GM06990 (cell line): Measurements from ENCODE around the genes EPPIN, PCIF1, NCOA5 and SLC35C2.

DNA sequence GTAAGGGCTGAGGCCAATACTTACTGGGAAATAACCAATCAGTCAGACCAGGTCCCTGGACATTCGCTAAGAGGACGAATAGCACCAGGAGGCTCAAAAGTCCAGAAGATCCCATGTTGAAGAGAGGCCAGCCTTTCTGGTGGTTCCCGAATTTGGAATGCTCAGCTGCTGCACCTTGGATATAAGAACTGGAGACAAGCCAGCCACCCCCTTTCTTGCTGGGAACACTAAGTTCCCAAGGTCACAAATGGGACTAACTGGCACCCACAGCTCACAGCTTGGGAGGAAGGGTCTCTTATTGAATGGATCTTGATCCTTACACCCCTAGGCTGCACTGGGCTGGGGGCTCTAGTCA, at the start of gene EPPIN:
TSS of gene EPPIN (minus strand) at position 159 of the 355 bp plus-strand sequence.
- RRBS: no CpG with 5 or more reads among the region's 3 CpGs

- RRBS: no CpG with 5 or more reads among the region's 11 CpGs
Observed at GRCh38 chr20:45764852-45765870, 26.5 kb downstream of the WFDC3 start.

DNA sequence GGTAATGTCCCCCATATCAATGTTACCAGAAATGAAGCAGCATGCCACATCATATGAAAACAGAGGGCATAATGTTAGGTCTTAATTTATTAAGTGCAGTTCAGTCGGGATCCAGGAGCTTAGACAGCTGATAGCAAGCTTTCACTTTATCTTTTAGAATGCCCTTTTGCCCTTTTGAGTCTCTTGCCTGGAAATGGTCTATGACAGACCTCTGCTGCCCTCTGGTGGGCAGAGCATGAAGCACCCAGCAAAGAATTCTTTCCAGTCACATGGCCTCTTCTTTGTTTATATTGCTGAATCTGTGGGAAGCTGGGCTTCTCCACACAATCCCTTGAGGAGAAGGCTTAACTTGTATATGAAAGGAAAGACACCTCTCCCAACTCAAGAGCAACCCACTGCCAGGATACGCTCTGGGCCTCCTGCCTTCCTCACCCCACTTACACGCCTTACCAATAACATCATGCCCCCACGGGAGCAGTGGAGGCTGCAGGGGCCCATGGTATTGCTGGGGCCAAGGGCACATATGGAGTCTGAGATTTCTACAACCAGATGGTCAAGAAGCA, 20.5 kb downstream of the WFDC3 start:
- RRBS: no CpG with 5 or more reads among the region's 4 CpGs

DNA sequence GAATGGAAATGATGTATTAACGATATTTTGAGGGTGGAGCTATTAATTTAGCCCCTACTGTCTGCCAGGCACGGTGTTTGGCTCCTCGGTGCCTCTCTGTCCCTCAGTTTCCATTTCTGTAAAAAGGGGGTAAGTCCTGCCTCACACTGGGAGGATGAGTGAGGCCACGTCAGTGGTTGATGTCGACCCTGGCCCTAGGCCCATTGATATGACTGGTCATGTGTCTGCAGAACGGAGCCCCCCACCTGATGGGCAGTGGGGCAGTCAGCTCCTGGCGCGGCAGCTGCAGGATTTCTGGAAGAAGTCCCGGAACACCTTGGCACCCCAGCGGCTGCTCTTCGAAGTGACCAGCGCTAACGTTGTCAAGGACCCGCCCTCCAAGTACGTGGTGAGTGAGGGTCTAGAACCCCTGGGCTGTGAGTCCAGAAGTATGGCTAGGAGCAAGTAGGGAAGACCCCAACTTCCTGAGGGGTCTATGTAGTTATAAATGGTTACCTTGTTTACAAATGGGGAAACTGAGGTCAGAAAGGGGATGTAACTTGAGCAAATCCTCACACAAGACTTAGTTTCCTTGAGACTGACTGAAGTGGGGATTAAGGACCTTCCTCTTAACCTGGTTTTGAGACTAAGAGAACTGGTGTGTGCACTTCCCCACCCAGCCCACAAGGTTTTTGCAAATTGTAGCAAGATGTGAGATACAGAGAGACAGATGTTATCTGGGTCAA, 1.3 kb downstream of the SNX21 start:
- RRBS: no CpG with 5 or more reads among the region's 15 CpGs

DNA sequence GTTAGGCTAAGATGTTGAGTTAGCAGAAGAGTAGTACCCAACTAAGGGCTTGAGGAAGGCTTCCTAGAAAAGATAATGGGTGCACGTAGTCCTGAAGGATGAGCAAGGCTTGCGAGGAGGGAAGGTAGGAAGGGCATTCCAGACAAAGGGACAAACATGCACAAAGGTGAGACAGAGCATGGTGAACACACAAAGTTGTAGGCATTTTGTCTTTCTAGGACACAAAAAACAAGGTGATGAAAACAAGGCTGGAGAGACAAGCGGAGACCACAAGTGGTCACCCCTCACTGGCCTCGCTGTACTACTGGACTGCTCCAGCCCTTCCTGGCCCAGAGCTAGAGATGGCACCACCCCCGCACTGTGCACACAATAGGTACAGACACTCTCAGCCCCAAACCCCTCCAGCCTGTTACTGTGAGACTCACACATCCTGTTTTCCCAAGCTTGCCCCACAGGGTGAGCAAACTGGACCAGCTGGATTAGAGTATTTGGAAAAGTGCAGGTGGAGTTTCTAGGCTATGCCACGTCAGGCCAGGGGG, 8.5 kb upstream of the ZSWIM1 start:
- RRBS: no CpG with 5 or more reads among the region's 6 CpGs

DNA sequence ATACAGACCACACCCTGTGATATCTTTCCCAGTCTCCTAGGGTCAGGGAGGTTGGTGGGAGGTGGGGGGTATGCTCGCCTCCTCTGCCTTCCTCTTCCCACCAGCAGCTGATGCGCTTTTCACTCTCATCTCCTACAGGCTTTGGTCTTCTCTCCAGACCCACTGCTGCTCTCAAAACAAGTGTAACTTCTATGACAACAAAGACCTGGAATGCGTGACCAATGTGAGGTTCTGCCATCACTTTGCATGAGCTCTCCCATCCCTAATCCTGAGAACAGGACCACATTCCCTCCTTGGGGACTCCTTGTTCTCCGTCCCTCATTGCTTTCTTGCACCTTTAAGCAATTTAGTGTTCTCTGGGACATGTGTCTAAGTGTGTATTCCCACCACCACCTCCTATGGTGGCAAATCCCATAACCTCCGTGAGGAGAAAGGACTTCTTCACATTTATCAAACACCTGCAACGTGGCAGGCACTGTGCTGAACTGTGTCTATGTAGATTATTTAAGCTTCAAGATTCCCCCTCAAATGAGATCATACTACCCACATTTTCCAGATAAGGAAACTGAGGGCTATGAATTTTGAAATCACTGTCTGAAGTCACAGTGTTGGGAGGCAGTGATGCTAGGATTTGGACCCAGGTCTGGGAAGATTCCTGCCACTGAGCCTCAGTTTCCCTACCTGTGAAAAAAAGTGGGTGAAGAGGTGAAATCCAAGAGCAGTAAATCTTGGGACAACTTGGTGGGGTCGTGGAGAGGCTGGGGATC, 2.9 kb downstream of the CTSA start:
- RRBS: no CpG with 5 or more reads among the region's 7 CpGs

DNA sequence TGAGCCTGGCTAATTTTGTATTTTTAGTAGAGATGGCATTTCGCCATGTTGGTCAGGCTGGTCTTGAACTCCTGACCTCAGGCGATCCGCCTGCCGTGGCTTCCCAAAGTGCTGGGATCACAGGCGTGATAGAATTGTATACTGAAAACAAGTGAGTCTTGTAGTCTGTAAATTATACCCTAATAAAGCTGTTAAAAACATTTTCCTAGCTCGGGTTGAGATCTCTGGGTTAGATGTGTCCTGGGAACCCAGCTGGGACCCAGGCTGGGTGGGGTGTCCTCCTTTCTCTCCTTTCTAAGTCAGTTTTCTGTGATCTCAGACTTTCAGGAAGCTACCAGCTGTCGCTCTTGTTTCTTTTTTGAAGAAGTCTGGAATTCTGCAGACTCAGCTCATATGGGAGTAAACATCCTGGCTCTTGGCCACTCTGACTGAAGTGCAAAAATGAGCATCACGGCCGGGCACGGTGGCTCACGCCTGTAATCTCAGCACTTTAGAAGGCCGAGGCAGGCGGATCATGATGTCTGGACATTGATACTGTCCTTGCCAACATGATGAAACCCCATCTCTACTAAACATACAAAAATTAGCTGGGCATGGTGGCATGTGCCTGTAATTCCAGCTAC, 10.0 kb upstream of the PCIF1 start:
- RRBS: no CpG with 5 or more reads among the region's 13 CpGs

DNA sequence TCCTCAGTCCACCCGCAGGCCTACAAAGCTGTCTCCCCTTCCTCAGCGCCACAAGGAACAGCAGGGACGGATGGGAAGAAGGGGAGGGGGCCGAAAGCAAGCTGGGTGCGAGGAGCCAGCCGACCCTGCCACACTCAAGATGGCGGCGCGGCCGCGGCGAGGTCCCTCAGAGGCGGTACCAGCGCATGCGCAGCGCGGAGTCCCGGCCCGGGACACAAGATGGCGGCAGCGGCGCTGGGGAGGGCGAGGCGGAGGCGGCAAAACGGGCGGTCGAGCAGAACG, at the start of gene PCIF1:
TSS of gene PCIF1 (plus strand) at position 195 of the 282 bp plus-strand sequence.
- RRBS: 4% methylated on average over 5 of the region's 29 CpGs

DNA sequence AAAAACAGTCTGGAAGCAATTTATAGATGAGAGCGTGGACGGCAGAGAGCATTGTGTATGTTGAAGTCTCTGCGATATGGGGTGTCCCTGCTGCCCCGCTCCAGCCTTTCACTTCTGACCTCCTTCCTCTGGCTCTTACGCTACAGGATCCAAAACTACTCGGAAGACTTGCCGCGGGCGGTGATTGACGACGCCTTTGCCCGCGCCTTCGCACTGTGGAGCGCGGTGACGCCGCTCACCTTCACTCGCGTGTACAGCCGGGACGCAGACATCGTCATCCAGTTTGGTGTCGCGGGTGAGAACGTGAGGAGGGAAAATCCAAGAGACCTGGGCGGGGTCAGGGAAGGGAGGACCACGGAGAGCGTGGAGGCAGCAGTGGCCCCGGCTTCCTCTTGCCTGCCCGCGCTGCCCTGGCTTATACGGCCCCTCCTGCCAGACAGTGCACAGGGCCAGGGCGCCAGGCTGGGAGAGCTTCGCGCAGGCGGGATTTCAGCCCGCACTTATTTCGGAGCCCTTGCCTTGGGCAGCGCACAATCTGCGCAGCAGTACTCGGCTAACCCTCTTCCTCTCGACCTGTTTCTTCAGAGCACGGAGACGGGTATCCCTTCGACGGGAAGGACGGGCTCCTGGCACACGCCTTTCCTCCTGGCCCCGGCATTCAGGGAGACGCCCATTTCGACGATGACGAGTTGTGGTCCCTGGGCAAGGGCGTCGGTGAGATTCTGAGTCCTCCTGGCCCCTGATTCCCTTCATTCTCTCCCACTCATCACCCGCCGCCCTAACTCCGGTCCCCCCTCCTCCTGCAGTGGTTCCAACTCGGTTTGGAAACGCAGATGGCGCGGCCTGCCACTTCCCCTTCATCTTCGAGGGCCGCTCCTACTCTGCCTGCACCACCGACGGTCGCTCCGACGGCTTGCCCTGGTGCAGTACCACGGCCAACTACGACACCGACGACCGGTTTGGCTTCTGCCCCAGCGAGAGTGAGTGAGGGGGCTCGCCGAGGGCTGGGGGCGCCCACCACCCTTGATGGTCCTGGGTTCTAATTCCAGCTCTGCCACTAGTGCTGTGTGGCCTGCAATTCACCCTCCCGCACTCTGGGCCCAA, 2.0 kb downstream of the MMP9 start:
- RRBS: 6% methylated on average over 5 of the region's 80 CpGs

DNA sequence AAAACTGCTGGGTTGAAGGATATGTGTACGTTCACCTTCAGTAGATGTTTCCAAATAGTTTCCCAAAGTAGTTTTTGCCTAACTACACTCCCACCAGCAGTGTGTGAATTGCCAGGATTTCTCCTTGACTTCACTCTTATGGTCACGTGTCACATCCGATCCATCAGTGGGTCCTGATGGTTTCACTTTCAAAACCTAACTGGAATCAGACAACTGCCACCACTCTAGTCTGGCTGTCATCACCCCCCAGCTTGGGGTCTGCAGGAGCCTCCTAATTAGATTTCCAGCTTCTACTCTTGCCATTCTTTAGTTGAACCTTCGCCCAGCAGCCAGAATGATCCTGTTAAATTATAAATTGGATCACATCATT, 8.5 kb upstream of the SLC12A5 start:
- RRBS: no CpG with 5 or more reads among the region's 4 CpGs

- RRBS: no CpG with 5 or more reads among the region's 21 CpGs
Observed at GRCh38 chr20:46070060-46070890, 19.5 kb downstream of the NCOA5 start.

- RRBS: 4% methylated on average over 17 of the region's 98 CpGs
Observed at GRCh38 chr20:46088698-46089771, 727 bp downstream of the NCOA5 start.

DNA sequence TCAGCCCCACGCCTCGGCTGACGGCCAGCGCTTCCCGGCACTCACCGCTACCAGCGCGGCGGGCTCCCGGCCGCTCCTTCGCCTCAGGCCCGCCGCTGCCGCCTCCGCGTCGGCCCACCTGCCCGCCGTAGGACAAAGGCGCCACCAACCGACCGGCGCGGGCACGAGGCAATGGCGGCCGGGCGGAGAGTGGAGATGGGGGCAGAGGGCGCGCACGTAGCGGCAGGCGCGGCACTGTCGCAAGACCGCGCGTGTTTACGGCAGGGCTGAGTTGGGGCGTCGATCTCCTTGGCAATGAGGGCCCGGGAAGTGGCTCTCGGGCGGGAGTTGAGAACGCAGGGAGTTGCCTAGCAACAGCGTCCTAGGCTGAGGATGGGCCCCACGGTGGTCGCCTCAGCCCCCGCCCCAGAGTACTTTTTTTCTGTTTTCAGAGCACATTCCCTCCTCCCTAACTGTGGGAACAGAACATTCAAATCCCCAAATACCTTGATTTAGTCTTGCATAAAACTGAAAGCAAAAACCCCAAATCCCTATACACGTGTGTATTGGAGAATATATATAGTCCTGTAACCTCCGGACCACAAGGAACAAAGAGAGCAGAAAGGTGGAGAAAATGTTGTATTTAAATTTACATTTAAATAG, at the start of gene NCOA5:
TSS of gene NCOA5 (minus strand) at position 191 of the 642 bp plus-strand sequence.
- RRBS: 3% methylated on average over 20 of the region's 52 CpGs

GRCh38 chr20:46118917-46119714, 1.0 kb downstream of the CD40 start:
- RRBS: no CpG with 5 or more reads among the region's 4 CpGs

- RRBS: 56% methylated on average over 3 of the region's 15 CpGs
Observed at GRCh38 chr20:46305381-46306182, 2.7 kb downstream of the CDH22 start.

- RRBS: 24% methylated on average over 2 of the region's 44 CpGs
Observed at GRCh38 chr20:46306666-46307545, 1.4 kb downstream of the CDH22 start.

DNA sequence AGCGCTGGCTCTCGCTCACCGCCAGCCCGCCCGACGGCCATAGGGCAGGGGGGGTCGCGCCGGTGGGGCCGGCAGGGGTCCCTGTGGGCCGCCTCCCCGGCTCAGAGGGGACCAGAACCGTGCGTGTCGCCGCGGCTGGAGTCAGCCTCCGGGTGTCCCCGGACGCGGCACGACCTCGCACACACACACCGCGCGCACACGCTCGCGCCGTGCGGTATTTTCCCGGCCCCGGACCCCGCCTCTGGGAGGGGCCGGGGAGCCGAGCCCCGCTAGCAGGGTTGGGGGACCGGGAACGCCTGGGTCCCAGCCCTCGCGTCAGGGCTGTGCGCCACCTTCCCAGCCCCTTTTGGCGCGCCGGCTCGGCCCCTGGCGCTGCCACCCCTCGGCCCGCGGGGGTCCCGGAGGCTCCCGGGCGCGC, 743 bp downstream of the CDH22 start:
- RRBS: 3% methylated on average over 47 of the region's 54 CpGs

- RRBS: 2% methylated on average over 12 of the region's 29 CpGs
Observed at GRCh38 chr20:46363517-46364263, 535 bp downstream of the SLC35C2 start.

GRCh38 chr20:46364264-46364844, at the start of gene SLC35C2:
Gene SLC35C2 (minus strand): TSS chr20:46364425.
- RRBS: 3% methylated on average over 17 of the region's 41 CpGs

DNA sequence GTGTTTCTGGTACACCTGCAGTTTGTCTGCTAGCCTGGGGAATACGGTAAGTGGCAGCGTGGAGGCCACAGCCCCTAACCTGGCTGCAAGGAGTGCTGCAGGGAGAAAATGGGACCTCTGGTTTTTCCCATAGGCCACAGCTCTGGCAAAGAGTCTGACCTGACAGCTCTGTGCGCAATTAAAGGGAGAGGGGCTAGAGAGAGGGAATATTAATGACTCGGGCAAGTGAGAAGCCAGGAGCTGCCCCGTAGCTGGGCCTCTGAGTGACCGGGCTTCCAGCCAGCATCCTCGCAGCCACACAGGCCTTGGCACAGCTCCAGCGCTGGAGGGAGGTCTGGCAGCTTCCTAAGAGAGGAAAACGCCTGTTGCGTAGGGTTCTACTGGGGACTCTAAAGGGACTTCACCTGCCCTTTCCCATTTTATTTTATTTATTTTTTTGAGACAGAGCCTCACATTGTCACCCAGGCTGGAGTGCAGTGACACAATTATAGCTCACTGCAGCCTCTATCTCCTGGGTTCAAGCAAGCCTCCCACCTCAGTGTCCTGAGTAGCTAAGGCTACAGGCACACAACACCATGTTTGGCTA, 18.2 kb upstream of the OCSTAMP start:
- RRBS: no CpG with 5 or more reads among the region's 10 CpGs